ENCODE results near the genes TMEM88B, MIB2 and GABRD.

- PRO-cap: no peak
- RAMPAGE, long total RNA: no peak
These were observed 4.2 kb downstream of the MXRA8 start for GRCh38 chr1:1354141-1354580.

GRCh38 chr1:1359224-1360325 is 1.2 kb upstream of the MXRA8 start:
- PRO-cap: no peak
- RAMPAGE, long total RNA: no peak

GRCh38 chr1:1425599-1426516 is at the start of gene TMEM88B:
Gene TMEM88B, plus strand, starts transcription at chr1:1425871.
- PRO-cap: no peak
- RAMPAGE, long total RNA: no peak

GRCh38 chr1:1427364-1428077 is 1.9 kb downstream of the TMEM88B start:
- PRO-cap: no peak
- RAMPAGE, long total RNA: no peak

DNA sequence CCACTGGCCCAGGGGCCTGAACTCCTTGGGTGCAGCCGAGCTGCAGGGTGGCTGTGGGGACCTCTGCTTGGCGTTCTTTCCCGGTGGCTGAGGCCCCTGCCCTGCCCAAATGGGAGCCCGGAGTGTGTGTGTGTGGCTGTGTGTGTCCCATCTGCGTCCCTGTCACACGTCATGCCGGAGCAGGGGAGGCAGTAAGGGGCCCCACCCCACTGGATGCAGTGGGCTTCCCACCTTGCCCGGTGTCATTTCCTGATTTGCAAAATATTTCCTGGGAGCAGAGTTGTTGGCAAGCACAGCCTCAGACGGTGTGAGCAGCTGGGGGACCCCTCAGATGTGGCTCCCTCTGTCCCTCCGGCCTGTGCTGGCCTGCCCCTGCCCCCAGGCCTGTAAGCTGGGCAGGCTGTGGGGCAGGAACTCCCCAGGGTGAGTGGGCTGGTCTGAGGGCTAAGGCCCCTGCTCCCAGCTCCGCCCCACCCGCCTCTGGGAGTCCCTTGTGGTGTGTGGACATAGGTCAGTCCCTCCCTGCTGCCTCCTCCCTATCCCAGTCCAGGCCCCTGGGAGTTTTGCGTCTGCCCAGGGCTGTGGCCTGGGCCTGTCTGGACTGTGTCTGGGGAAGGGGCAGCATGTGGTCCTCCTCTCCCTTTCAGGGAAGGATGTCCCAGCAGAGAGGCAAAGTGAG is 3.8 kb upstream of the VWA1 start:
- PRO-cap: no peak
- RAMPAGE, long total RNA: no peak

DNA sequence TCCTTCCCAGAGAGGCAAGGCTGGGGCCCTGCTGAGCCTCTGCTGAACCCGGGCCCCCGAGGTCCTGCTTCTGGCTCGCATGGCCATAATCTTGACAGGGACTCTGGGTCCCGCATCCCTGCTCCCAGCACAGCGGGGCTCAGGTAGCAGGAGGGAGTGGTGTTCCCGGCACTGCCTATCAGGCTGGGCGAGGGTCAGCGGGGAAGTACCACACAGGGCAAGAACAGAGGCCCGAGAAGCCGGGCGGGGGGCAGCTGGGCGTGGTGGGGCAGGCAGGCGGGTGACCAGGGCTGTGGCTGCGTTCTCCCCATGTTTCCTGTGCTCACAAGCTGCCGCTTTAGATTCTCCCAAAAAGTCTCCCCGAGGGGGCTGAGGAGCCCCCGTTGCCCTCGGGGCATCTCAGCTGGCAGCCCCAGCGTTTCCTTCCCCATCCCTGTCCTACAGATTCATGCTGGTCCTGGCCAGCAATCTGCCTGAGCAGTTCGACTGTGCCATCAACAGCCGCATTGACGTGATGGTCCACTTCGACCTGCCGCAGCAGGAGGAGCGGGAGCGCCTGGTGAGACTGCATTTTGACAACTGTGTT is 18.3 kb downstream of the ATAD3B start:
- PRO-cap: no peak
- RAMPAGE, long total RNA: no peak

DNA sequence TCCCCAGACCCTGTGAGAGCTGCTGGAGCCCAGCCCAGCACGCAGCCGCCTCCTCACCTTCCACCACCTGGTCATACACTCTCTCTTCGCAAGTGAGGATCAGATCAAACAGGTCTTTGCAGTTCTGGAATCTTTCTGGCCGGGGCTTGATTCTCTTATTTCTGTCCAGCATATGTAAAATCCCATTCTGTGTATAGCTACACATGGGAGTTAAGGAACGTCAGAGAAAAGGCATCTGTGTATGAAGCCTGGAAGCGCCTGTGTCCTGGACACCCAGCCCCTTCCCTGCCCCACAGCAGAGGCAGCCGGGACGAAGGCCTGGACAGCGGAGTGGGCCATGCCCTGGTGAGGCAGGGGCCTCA is 4.4 kb upstream of the TMEM240 start:
- PRO-cap: no peak
- RAMPAGE, long total RNA: no peak

- PRO-cap: bidirectional peak, plus-strand start at chr1:1615514, minus-strand start at chr1:1615321
- RAMPAGE, long total RNA: no peak
These were observed at the start of gene MIB2 for GRCh38 chr1:1615004-1615622. Gene MIB2, plus strand, starts transcription at chr1:1615500.

DNA sequence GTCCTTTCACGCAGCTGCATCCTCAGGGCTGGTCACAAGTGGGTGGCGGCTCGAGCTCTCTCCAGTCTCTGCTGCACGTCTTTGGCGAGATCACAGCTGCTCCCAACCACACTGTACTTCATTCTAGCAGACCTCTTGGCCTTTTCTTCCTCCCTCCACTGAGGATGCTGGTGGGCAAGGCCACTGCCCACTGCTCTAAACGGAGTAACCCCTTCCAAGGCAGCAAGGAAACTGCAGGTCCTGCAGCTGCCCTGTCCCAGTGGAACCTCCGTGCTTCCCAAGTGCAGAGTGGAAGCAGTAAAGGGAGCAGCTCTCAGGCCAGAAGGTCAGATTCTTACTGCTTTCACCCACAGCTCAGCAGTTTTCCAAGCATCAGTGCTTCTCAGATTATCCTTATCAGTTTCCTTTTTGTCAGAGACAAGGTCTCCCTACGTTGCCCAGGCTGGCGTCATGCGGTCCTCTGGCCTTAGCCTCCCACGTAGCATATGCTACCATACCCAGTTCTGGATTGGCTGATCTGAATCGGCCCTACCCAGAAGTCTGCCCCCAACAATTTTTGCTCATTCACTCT is 11.1 kb downstream of the CDK11B start:
- PRO-cap: no peak
- RAMPAGE, long total RNA: no peak

DNA sequence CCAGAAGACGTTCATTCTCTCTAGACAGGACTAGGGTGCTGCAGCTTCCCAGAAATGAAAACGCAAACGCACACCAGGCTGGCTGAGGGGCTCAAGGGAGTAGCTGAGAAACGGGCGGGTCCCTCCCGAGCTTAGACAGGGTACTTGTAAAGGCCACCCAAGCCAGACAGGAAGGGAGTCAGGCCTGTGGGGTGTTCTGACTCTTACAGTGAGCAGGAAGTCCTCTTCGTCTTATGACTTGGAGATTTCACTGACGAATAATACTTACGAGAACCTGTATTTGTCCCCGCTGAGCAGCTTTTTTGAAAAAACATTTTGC is 11.0 kb upstream of the CDK11B start:
- PRO-cap: no peak
- RAMPAGE, long total RNA: no peak

DNA sequence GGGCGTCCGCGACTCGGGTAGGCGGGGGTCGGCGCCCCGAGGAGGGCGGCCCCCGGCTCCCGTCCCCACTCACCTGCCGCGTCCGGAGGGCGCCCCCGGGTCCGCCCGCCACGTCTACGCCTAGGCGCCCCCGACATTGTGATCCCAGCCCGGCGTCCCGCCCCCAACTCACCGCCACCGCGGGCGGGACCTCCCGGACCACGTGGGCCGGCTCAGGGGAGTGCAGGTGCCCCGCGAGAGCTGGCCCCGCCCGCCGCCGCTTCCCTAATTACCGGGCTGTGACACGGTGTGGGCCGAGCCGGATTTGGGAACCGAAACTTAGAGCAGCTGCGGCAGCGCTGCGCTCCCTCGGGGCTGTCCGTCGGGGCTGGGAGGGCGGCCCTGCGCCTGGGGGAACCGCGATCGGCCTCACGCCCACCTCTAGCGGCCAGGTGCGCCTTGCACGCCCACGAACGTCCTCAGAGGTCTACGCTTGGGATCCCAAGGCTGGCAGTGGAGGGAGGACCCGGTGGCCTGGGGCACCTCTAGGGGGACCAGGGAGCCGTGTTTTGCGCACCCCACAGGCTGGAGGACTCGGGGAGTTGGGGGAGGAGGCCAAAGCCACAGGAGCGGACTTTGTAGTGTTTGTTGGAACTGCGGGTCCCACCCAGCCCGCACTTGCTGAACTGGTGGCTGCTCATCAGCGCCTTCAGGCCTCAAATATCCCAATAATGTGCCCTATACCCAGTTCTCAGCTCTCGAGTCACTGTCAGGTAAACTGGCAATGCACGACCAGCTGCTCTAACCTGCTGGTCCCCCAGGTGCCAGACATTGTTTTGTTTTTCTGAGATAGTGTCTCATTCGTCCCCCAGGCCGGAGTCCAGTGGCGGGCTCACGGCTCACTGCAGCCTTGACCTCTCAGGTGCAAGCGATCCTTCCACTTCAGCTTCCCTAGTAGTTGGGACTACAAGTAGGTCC is 681 bp upstream of the NADK start:
- PRO-cap: bidirectional peak, plus-strand start at position 461 of the sequence, minus-strand start at position 143 of the sequence
- RAMPAGE, long total RNA: no peak

- PRO-cap: no peak
- RAMPAGE, long total RNA: no peak
These were observed 39.5 kb upstream of the NADK start for GRCh38 chr1:1817404-1818591.

DNA sequence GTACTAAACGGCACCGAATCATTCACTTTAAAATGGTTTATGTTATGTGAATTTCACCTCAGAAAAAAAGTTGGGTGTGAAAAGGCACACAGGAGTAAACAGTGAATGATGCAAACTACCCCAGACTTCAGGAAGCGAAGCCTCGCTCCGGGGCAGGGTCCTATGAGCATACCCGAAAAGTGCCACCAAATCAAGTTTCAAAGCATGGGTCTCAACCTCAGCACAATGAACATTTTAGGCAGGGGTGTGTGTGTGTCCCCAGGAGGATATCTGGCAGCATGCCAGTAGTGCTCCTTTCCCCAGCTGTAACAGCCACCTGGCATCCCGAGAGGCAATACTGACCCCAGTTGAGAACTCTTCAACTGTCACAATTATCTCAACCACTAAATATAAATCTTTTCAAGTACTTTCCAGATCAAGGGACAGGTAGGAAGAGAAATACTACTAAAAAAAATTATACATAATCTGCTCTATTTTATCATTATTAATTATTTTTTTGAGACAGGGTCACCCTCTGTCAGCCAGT is 48.1 kb downstream of the GNB1 start:
- PRO-cap: no peak
- RAMPAGE, long total RNA: no peak

- PRO-cap: no peak
- RAMPAGE, long total RNA: no peak
These were observed 42.3 kb downstream of the GNB1 start for GRCh38 chr1:1848441-1849107.

GRCh38 chr1:1892099-1893062 is 1.5 kb upstream of the GNB1 start:
- PRO-cap: no peak
- RAMPAGE, long total RNA: no peak

DNA sequence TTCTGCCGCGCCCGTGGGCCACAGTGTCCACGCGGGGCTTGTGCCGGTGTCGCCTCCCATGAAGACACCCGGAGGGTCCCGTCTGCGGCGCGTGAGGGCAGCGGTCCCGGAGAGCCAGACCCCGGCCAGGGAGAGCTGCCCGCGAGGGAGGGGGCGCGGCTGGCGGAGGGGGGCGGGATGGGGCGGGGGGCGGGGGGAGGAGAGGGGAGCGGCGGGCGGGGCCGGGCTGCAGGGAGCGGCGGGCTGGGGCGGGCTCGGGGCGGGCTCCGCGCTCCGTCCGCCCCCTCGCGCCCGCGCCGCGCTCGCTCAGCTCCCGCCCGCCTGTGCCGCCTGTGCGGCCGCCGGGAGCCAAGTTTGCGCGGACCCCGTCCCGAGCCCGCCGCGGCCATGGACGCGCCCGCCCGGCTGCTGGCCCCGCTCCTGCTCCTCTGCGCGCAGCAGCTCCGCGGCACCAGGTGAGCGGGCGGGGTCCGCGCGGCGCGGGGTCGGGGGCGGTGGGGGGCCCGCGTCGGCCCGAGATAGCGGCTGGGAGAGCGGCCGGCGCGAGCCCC is at the start of gene GABRD:
Gene GABRD (plus strand): TSS at position 309 of the 551 bp plus-strand sequence.
- PRO-cap: no peak
- RAMPAGE, long total RNA: no peak

- PRO-cap: no peak
- RAMPAGE, long total RNA: no peak
These were observed 42.0 kb downstream of the PRKCZ start for GRCh38 chr1:2092088-2092681.

DNA sequence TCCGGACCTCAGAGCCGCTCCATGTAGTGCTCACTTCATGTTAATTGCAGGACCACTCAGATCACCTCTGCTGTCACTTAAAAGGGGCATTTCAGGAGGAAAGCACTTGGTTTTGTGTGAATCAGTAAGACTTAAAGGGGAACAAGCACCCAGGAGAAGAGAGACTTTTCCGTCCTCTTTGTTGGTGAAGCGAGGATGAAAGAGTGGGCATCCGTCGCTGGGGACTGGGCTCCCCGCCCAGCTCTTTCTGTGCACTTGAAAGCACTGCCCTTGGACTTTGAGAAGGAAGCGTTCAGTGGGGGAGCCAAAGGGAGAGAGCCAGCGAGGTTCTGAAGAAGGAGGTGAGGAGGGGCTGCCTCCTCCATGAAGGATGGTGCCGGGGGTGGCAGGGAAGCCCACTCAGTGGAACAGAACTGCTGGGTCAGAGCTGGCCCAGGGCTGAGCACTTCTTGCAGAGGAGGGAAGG is 56.5 kb downstream of the FAAP20 start:
- PRO-cap: no peak
- RAMPAGE, long total RNA: no peak

GRCh38 chr1:2146375-2147229 is 48.0 kb downstream of the FAAP20 start:
- PRO-cap: no peak
- RAMPAGE, long total RNA: no peak

DNA sequence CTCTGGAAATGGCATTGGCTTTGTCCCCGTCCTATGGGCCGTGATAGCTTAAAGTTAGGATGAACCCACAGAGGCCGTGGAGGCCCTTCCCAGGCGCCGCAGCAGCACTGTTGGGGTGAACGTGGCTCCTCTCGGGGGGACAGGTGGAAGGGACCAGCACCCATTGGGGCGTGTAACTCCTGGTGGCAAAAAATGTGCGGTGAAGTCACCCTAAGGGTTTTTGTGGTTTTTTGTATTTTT is 27.3 kb downstream of the FAAP20 start:
- PRO-cap: no peak
- RAMPAGE, long total RNA: no peak

All from Karpas-422 (cell line).